ENCODE results near the genes GFI1 and CCDC18.

DNA sequence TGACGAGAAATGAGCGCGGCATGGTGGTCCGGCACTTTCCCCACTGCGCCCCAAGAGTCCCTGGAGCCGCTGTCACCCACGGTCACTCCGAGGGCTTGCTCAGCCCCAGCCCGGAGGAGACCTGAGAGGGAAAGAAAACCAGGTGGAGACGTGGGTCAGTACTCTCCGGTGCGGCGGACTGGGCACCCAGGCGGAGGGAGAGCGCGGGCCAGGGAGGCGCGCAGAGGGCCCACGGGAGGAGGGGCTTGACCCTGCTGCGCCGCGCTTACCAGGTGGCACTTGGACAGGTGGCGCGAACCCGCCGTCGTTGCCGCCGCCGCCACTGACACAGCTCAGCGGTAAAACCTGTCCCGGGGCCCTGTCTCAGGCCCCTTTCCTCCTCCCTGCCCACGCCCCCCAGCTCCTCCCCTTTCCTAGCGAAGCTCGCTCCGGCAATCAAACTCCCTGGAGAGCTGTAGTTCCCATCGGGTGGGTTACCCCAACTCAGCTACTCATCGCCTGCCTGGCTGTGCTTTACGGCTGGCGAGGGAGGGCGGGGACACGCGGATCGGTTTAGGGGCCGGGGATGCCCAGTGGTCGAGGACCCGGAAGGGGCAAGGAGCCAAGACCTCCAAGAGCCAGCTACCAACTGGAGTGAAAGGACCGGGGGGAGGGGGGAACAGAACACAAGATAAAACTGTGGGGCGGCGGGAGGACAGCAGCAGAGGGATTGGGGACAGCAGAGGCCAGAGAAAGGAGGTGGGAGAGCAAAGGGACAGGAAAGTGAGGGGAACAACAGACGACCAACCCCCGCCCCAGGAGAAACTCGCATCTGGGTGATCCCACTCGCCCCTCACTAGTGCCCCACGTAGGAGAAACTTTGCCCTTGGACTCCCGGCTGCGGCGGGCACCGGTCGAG lies 3.0 kb downstream of the GFI1 start:
- RRBS = 20% methylated on average over 16 of the region's 60 CpGs

GRCh38 chr1:92486426-92487363 lies at the start of gene GFI1:
GFI1 (minus strand) TSS chr1:92486925.
- RRBS = 7% methylated on average over 16 of the region's 74 CpGs

- RRBS = no CpG with 5 or more reads among the region's 4 CpGs
Observed at GRCh38 chr1:92535998-92536670, 49.4 kb upstream of the GFI1 start.

DNA sequence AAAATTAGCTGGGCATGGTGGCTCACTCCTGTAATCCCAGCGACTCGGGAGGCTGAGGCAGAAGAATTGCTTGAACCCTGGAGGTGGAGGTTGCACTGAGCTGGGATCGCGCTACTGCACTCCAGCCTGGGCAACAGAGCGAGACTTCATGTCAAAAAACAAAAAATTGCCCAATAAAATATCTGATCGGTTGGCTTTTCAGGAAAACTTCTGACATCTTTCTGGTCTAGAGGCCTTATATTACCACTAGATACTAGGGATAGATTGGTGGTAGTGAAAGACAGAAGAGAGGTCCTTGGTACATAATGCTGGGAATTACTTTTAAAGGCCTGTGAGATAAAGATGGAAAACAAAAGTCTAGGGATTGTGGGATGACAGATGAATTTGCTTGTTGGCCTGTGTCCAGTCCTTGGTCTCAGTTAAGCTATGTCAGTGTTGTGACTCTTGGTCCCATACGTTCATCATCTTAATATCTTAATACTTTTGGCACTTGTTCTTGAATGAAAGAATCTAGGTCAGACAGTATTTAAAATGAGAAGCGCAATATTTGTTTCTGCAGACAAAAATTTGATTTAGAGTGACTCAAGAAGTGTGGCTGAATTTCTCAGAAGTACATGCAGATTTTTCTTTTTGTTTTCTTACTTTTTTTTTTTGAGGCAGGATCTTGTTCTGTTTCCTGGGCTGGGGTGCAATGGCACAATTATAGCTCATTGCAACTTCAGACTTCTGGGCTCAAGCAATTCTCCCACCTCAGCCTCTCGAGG lies 7.5 kb downstream of the RPL5 start:
- RRBS = no CpG with 5 or more reads among the region's 9 CpGs

- RRBS = no CpG with 5 or more reads among the region's 5 CpGs
Observed at GRCh38 chr1:92995481-92995937, 34.2 kb upstream of the DIPK1A start.

GRCh38 chr1:93137580-93138302 lies 42.5 kb downstream of the TMED5 start:
- RRBS = no CpG with 5 or more reads among the region's 4 CpGs

DNA sequence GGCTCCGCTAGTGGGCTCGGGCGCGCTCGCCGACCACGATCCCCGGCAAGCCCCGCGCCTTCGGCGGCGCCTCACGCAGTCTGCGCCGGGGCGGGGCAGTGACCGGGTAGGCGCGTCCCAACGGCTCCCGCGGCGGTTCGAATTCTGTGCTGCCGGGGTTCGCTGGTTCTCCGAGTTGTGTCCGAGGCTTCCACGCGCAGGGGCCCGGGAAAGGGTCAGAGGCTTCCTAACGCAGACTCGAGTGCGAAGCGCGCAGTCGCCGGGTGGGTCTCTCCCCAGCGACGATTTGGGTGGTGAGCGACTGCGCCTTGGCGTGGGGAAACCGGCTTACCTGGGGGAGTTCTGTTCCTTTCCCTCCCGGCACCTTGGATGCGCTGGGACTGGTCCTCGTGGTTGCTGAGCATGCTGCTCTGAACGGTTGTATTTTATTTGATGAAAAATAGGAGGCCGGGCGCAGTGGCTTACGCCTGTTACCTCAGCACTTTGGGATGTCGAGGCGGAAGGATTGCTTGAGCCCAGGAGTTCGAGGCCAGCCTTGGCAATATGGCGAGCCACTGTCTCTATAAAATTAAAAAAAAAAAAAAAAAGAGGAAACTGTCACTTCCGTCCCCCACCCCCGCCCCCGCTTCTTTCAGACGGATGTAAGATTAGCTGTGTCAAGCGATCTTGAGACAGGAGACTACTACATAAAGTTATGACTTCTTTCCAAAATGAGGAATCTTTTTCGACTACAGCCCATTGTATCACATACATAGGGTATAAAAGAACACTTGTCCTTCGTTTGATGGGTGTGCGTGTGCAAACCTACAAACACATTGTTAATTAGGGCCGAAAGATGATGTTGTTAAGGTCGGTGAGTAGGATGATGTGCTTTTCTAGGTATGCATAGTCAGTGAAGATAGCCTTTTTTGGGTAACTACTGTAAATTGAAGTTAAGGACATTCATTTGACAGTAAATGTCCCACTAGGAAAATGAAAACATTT lies at the start of gene CCDC18:
Gene CCDC18 (plus strand): TSS at position 135 of the 984 bp plus-strand sequence.
- RRBS = under 1% methylated on average over 49 of the region's 66 CpGs

DNA sequence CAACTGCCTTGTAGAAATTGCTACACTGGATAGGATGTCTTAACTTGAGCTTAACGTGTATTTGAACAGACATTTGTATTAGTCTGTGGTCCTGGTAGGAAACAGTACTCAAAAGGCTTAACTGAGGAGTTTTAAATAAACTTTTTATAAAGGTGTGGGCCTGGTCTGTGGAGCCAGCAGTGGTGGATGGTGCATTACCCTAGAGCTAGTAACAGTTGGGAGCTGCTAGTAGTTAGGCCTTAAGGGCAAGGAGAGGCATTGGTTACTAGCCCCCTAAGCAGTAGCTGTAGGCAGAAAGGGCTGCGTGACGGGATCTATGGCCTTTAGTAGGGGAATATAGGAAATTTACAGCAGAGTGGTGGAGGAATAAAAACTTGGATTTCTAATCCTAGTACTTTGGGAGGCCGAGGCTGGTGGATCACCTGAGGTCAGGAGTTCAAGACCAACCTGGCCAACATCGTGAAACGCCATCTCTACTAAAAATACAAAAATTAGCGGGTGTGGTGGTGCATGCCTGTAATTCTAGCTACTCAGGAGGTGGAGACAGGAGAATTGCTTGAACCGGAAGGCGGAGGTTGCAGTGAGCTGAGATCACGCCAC lies 25.8 kb downstream of the FNBP1L start:
- RRBS = no CpG with 5 or more reads among the region's 10 CpGs

- RRBS = no CpG with 5 or more reads among the region's 14 CpGs
Observed at GRCh38 chr1:93577754-93578409, 103.8 kb downstream of the BCAR3 start.

DNA sequence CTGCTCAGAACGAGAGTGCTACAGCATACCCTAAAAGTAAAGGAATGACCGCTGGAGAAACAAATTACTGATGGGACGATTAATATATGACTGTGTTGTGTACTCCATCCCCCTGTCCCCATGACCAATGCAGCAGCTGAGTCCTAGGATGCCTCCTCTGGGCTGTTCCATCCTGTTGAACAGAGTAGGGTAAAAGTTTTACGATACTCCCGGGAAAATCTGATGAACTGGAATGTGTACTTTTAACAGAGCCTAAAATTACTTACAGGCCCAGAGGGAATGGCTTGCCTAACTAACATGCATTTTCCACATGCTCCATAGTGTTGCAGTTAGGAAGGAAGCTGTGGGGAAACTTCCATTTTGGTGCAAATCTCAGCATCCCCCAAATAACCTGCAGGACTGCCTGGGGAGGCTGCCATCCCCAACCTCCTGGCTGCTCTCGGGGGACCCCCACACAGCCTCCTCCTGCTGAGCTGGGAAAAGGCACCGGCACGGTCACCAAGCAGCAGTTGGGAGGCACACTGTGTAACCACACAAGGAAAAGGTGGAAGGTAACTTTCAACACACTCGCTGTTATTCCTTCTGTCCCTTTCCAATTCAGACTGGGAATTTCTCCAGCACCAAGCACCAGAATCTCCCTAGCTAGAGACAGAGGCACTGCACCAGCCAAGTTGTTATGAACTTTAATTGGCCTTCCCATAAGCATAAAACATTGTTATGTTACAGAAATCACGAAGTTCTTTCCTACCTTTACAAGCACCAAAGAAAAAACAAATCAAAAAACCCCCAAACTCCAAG lies 97.2 kb downstream of the BCAR3 start:
- RRBS = no CpG with 5 or more reads among the region's 10 CpGs

GRCh38 chr1:93617294-93618456 lies 64.0 kb downstream of the BCAR3 start:
- RRBS = no CpG with 5 or more reads among the region's 14 CpGs

GRCh38 chr1:93680620-93681503 lies 775 bp downstream of the BCAR3 start:
- RRBS = 1% methylated on average over 20 of the region's 65 CpGs

DNA sequence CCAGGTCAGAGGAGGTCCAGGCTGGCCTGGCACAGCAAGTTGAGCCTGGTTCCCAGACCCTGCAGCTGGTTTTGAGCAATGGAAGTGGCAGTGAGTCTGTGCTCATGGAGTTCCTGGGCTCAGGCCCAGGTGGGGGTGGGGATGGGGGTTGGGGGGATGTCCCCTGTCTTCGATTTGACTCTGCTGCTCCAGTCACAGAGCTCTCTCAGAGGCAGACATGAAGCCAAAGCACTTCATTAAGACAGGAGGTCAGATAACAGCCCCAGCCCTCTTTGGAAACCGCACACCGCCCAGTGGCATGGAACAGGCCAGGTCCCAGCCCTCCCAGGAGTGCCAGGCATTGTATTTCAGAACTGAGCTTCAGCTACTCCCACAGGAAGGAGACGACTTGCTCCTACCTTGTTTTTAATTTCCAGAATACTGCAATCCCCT lies 20.8 kb upstream of the BCAR3 start:
- RRBS = no CpG with 5 or more reads among the region's 4 CpGs

GRCh38 chr1:93703984-93704378 lies 22.3 kb upstream of the BCAR3 start:
- RRBS = no CpG with 5 or more reads among the region's 1 CpG

GRCh38 chr1:93908582-93909131 lies 573 bp downstream of the GCLM start:
- RRBS = no CpG with 5 or more reads among the region's 46 CpGs

DNA sequence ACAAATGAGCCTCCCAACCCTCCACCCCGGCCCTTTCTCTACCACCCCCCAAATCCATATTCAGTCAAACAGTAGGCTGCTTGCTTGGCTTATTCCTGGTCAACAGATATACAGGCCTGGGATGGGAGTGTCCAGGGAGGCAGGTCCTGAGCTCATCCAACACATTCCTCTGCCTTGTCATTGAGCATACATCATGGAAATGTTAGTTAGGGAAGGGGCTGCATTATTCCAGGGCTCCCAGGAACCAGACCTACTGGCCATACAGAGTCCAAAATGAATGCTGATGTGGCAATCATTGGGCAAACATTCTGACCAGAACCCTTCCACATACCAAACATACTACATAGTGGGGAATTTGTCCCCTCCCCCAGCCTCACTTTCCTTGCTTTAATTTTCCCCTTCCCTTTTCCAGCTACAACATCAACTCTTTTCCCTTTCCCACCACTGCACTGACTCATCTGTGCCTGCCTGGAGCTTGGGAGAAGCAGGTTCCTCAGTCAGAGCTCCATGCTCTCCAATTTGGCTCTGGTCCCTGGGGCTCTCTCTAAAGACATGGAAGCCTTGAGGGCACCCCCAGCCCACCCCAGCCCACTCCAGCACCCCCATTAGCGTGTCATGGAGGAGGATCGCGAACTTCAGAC lies 58.9 kb downstream of the ABCA4 start:
- RRBS = no CpG with 5 or more reads among the region's 4 CpGs

DNA sequence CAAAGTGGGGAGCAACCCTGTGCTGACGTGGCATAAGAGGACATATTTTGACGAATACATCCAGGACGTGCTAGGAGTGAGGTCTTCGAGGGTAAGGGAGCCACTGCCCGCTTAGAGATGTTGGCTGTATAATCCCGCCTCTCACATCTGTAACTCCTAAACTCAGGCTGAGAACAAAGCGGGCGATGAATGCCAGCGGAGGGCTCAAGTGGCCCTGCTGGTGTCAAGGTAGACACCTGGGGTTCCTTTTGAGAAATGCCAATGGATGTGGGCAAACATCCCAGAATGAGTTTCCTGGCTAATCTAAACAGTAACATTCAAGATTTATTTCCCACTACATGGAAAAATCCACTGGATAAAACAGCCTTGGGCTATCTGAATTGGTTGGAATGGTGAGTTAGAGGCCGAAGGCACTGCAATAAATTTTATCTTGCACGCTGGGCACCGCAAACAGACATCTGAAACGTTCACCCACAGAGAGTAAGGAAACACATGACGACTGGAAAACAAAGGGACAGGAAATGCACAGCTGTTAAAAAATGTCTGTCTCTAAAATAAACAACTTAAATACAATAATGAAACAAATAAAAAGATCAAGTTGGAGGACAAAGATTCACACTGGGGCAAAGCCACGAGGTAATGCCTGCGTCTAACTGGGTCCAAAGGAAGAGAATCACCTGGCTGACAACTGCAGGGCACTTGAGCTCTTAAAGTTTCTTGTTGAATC lies 51.4 kb downstream of the ABCA4 start:
- RRBS = no CpG with 5 or more reads among the region's 16 CpGs

DNA sequence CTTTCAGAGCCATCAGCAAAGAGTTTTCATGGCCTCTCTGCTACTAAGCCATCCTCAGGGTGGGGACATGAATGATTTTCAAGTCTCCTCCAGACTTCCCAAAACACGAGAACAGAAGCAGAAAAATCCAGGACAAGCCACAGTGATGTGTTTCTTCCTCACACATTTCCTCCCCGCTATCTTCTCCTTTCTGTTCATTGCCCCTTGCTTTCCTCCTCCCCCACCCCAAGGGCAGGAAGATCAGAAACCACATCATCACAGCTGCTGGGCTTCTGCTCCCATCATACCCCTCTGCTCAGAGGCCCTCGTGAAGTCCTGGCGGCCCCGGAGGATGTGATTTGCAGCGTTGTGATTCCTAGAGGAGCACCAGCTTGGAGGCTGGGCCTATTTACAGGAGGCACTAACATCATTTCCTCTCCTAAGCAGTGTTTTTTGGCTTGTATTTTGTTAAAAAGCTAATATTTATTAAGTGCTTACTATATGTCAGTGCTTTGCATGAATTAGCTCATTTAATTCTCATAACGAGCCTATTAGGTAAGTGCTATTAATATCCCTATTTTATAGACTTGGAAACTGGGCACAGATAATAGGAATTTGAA lies 47.8 kb downstream of the ABCA4 start:
- RRBS = no CpG with 5 or more reads among the region's 7 CpGs

DNA sequence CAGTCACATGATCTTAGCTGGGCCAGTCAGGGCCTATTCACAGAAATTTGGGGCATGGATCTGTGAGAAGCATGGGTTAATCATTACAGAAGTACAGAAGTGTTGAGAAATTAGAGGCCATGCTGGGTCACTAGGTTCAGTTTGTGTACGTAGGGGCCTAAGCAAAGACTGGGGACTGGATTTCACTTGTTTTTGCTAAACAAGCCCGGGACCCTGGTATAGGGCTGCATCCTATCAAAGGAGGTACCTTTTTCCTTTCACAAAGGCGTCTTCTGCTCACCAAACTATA lies 5.0 kb upstream of the ABCA4 start:
- RRBS = no CpG with 5 or more reads among the region's 3 CpGs

- RRBS = no CpG with 5 or more reads among the region's 6 CpGs
Observed at GRCh38 chr1:94498311-94499233, 43.0 kb downstream of the F3 start.

All from BE2C (cell line).